Glomerular endothelial cell (primary cell): ENCODE data around the genes SH2D7, HYKK and CHRNB4.

GRCh38 chr15:77358349-77358835 is 61.5 kb downstream of the PEAK1 start:
- RAMPAGE, long total RNA = no peak

DNA sequence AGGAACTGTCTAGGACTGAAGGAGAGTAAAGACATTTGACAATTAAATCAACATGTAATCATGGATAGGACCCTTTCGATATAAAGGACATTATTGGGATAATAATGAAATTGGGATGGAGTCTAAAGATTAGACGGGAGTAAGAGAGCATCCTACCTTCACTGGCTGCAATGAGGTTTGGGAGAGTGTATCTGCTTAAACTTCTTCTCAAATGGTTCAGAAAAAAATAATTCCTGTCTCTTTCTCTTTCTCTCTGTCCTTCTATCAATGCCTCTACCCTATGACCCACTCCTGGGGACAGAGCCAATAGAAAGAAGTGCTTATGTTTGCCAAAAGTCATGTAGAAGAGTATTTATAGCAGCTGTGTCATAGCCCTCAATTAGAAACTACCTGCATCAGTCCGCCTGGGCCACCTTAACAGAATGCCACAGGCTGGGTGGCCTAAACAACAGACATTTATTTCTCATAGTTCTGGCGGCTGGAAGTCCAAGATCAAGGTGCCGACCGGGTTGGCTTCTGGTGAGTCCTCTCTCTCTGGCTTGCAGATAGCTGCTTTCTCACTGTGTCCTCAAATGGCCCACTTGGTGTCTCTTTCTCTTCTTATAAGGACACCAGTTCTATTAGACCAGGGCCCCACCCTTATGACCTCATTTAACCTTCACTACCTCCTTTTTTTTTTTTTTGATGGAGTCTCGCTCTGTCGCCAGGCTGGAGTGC is 92.5 kb downstream of the HMG20A start:
- RAMPAGE, long total RNA = no peak

- RAMPAGE, long total RNA = no peak
Measured at GRCh38 chr15:77819687-77820753, 187.3 kb upstream of the LINGO1 start.

DNA sequence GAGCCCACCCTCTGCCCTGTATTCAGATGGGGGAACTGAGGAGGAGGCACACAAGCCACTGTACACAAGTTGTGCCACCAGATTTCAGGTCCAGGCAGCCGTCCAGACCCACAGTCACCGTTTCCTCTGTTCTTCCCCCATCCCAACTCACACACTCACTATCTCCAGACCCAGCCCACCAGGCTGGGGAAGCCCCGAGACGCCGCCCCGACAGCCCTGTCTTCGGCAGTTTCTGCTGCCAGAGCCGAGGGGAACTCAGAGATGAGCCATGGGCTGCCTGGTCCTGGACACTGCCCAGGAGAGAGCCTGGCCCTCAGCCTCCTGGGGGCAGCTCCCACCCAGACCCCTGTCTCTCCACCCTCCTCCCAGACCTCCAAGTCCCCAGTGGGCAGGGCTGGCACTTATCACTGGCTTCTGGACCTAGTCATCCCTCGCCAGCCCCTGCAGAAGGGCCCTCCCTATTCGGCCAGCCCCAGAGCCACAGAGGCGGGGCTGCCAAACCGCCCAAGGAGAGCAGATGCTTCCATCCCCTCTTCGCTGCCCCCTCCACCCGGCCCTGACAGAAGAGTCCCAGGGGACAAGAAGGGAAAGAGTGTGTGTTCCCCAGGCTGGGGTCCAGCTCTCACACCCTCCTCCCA is 186.6 kb downstream of the TBC1D2B start:
- RAMPAGE, long total RNA = no peak

GRCh38 chr15:77910359-77910901 is 167.1 kb downstream of the TBC1D2B start:
- RAMPAGE, long total RNA = no peak

- RAMPAGE, long total RNA = no peak
Measured at GRCh38 chr15:78002803-78003822, 74.4 kb downstream of the TBC1D2B start.

- RAMPAGE, long total RNA = no peak
Measured at GRCh38 chr15:78092362-78092694, at the start of gene SH2D7. TSS of gene SH2D7 (plus strand) at chr15:78092561.

- RAMPAGE, long total RNA = no peak
Measured at GRCh38 chr15:78475205-78476074, 31.9 kb upstream of the HYKK start.

- RAMPAGE, long total RNA = start-site peak on the plus strand at chr15:78507544-78507589, 37 and 48 reads in 2 replicates
Measured at GRCh38 chr15:78507085-78507746, at the start of gene HYKK. TSS of gene HYKK (plus strand) at chr15:78507577.

DNA sequence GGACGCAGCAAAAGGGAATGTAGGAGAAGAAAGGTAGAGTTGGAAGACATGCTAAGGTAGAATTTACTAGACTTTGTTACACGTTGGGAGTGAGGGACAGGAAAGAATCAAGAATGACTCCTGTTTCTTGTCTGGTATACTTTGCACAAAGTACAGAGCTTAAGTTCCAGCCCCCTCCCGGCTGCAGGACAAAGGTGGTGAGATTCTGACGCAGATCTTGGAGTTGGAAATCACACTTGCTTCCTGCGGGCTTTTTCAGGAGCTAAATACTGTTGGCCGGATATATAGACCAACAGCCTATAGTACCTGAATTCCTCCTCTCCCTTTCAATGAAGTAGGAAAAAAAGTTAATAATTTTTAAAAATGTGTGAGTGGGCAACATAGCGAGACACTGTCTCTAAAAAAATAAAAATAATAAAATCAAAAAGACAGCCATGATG is 979 bp downstream of the HYKK start:
- RAMPAGE, long total RNA = no peak

DNA sequence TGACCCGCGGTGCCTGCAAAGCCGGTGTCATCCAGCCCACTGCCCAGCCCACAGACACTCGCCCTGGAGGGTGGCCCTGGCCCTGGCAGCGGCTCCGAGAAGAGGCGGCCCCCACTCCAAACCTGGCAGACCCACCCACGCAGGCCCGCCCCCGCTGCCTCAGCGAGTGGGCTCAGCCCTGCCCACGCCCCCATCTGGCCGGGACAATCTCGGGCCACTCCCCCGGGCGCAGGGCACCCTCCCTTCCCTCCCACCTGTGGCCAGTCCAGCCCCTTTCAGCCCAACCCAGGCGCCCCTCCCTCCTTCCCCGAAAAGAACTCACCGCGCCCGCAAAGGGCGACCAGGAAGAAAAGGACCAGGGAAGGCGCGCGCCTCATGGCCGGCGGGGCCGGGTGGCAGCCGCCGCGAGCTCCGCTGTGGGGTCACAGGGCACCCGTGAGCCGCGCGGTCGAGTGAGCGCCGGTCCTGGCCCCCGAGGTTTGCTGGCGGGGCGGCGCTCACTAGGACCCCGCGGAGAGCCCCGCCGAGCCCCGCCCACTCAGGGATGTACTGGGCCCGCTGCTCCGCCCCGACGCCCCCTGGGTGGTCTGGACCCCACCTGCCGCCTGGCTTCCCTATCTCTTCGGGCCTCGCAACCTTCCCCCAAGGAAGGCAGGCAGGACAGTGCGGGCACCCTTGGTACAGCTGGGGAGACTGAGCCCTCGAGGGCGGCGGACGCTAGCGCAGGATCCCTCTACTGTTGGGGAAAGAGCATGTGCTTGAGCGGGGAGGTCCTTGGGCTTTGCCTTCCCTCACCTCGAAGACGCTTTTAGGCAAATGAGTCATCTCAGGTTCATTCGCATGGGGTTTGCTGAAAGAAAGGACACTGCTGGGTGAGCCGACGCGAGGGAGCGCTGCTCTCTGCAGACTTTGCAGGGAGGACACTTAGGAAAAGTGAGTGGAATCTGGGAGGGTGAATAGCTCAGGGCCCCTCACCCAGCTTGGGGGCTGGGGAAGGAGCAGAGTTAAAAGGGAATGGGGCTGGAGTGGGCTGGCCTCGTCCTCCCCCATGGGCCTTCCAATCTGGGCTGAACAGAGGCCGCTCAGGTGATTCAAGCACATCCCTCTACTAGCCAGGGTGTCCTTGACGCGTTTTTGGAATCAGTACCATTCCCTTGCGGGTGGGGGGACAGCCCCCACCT is at the start of gene CHRNB4:
TSS of gene CHRNB4 (minus strand) at position 454 of the 1,181 bp plus-strand sequence.
- RAMPAGE, long total RNA = no peak

- RAMPAGE, long total RNA = no peak
Measured at GRCh38 chr15:78780175-78780533, 31.1 kb downstream of the ADAMTS7 start.

DNA sequence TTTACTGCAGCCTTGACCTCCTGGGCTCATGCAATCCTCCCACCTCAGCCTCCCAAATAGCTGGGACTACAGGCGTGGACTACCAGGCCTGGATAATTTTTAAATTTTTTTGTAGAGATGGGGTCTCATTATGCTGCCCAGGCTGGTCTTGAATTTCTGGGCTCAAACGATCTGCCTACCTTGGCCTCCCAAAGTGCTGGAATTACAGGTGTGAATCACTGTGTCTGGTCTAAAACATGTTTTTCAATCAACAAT is 3.4 kb downstream of the ADAMTS7 start:
- RAMPAGE, long total RNA = no peak

DNA sequence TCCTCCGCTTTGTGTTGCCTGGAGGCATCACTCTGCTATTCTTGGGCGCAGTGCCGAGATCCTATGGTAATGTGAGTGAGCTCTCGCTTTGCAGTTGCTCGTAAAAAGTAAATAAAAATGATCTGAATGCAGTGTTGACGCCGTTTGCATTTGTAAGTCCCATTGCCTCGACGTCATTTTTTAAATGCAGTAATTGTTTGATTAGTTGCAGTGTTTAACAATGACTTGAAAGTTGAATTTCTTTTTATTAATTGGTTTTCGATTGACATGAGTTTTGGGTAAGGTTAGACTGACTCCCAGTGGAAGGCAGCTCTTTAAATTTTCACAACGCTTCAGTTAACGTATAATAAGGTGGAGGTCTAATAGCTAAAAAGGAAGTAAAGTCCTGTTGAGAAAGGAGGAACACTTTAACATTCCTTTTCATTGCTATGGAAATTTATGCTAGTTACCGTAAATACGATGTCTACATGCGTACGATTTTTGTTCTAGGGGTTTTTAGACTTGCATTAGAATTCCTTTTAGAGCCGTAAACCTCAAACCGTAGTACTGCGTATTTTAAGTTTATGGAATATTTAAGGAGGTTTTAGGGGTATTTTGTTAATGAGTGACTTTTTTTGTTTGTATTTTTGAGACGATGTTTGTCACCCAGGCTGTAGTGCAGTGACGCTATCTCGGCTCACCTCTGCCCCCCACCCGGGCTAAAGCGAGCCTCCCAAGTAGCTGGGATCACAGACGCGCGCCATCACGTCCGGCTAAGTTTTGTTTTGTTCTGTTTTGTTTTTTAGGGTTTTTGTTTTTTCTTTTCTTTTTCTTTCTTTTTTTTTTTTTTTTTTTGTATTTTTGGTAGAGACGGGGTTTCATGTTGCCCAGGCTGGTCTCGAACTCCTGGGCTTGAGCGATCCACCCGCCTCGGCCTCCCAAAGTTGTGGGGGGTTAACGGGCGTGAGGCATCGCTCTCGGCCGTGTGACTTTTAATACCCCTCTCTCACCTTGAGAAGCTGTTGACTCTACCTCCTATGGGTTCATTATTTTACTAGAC is 1.4 kb downstream of the MORF4L1 start:
- RAMPAGE, long total RNA = no peak

GRCh38 chr15:78874814-78875721 is 2.4 kb downstream of the MORF4L1 start:
- RAMPAGE, long total RNA = no peak

DNA sequence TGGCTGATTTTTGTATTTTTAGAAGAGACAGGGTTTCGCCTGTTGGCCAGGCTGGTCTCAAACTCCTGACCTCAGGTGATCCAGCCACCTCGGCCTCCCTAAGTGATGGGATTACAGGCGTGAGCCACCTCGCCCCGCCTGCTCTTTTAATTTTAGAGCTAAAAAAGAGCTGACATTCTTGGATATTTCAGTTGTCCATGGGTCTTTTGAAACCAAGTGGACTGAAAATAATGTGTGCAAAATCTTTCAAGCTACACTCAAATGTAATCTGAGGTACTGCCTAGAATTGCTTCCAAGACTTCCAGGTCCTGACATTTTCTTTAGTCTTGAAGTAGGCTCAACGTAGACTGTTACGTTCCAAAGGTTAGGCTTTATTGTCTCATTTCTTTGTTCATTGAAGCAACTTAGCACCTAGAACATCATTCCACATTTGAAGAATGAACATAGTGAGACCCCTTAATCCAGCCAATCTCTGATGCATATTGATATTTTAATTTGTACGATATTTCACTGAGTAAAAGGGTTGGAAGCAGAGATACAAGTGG is 4.7 kb downstream of the MORF4L1 start:
- RAMPAGE, long total RNA = no peak

GRCh38 chr15:78898778-78899177 is 26.1 kb downstream of the MORF4L1 start:
- RAMPAGE, long total RNA = no peak

DNA sequence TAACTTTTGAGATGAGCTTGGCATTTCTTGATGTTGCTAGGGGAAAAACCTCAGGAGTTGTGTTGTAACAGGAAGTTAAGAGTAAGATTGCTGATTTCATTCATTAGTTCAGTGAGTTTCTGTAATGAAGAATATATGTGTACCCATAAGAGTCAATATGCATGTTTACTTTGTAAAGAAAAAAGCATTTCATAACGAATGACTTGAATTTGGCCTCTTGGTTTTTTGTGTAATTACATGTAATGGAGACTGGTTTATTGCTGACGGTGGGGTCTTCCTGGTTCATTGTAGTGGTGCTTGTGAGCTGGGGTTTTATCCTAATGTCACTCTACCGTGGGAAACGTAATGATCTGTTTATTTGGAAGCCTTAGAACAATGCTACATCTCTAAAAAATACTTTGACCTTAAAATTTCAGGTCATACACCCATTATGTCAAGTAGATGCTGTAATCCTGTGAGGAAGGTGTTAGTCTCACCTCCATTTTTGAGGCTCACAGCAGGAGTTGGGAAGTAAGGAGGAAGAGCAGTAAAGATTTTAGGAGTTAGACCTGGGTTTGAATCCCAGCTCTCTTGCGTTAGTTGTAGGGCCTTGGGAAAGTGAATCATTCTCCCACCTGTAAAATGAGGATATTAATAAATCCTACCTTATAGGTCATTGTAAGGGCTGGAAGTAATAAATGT is 32.3 kb downstream of the CTSH start:
- RAMPAGE, long total RNA = no peak

DNA sequence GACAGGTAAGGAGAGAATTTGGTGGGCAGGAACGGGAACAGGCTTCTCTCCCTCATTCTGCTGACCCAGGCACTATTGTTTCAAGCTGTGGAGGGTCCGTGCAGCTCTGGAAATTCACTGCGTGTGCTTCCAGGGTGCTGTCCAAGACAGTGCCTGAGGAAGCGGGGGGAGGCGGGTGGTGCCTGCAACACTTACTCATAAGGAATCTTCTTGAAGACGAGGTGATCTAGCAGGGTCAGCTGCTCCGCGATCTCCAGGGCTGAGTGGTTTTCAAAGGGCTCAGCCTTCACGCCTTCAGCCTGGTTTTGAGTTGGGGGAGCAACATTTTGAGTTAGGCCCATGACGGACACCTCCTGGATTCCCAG is 46.6 kb upstream of the CTSH start:
- RAMPAGE, long total RNA = no peak

DNA sequence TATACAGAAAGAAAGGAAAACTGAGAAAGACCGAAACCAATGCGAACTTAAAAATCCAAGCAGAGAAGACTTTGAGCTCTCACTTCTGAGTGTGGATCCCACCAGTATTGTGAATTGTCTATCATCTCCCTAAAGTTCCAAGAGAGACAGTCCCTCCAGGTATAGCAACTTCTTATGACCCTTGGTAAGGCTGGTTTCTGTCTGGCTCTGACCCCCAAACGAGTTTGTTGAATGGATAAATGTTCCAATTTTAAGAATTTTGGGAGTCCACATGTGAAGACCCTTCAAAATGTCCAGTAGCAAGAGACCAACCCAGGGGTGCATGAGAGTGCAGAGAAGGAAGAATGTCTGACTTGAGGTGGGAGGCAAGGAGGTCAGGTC is 53.7 kb downstream of the RASGRF1 start:
- RAMPAGE, long total RNA = no peak